HT1080 (cell line): ENCODE measurements around the genes DHRS12, NEK3, THSD1 and KLF5.

DNA sequence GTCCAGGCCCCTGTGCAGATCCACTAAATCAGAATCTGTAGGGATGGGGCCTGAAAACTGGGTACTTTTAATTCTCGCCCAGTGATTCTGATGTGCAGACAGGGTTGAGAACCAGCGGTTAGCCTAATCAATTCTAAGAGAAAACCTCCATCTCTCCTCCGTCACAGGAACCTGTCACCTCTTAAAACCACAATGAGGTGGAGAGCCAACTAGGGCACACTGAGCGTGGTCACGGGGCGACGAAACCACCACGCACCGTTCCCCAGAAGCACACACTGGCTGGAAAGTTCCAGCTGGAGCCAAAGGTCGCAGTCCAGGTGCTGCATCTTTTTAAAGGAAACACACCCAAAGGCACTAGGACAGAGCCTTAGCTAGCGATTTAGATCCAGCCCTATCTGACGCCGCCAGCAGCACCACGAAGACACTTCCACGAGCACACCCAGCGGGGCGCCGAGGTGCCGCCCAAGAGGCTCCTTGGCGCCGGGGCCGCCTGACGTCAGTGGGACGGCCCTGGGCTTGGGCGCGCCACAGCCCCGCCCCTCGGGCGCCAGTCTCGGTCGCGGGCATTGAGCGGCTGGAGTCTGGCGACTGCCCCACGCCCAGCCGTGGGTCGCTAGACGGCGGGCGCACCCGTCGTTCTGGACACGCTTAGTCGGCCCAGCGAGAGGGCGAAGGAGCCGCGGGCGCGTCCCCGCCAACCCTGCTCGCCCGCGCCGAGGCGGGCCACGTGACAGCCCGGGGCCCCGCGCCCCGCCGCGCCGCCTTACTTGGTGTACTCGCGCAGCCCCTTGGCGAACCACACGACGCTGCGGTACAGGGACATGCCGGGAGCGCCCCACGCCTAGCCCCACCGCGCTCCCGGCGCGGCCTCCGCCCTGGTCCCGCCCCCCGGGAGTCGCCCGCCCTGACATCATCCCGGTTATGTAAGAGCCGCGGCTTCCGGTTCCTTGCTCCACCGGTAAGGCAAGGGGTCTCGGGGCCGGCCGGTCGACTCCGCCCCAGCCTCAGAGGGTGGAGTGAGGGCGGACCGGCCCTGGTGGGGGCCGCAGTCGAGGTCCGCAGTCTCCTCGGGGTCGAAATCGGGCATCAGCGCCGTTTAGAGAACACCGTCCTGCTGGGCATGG is at the start of gene DHRS12:
DHRS12 (minus strand) TSS at position 877 of the 1,124 bp plus-strand sequence.
RAMPAGE:
- cytosol, long total RNA = start-site peak on the minus strand centred at position 875 of the sequence, 31 bp wide, 67 and 20 reads in 2 replicates
- long total RNA = start-site peak on the minus strand centred at position 867 of the sequence, 48 bp wide, 18 reads
- nucleus, long total RNA = no peak

DNA sequence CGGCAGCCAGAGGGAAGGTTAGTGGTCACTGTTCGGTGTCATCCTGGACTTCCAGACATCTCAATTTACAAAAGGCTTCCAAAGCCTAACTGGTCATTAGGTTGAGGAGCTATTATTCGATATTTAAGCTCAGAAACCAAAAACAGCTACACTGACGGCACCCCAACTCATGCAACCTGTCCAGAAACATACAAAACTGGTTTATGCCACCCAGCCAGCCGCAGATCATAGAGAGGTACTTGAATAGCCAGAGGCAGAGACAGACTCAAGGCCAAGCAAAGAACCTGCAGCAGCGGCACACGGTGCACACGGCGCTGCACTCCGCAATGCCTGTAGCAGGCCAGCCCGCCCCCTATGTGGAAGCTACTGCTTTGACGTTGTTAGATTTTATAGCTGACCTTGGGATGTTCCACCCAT is 11.8 kb upstream of the DHRS12 start:
RAMPAGE:
- cytosol, long total RNA = no peak
- long total RNA = no peak
- nucleus, long total RNA = no peak

DNA sequence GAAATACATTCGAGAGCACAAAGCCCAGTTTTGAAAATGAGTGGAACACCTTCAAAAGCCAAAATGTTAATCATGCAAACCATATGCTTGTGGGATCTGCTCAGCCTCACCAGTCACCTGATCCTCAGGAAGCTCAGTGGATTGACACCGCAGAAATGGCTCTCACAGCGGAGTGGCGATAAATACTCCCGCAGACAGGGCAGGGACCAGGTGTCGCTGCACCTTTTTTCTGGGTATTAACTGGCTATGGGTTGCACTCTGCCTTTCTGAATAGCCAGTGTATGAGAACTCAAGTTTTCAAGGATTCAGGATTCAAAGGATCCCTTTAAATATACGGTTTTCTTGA is 18.2 kb upstream of the DHRS12 start:
RAMPAGE:
- cytosol, long total RNA = no peak
- long total RNA = no peak
- nucleus, long total RNA = no peak

DNA sequence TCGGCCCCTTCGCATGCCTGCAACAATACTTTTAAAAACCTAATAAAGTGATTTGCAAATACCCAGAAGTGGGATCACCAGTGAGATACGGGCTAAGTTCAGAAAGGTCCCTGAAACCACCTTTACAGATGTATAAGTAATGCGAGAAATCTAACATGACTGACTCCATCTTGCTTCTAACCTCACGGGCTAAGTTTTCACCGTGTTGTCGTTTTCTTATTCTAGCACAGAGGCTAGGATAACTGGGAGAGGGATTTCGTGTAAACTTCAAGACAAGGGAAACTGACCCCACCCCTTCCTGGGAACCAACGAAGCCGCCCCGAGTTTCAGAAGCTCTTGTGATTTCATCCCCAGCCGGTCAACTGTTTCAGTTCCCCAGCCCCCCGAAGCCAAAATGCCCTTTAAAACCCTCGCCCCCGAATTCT is 697 bp downstream of the NEK3 start:
RAMPAGE:
- cytosol, long total RNA = no peak
- long total RNA = no peak
- nucleus, long total RNA = no peak

GRCh38 chr13:52159113-52160067 is at the start of gene NEK3:
Gene NEK3, minus strand, starts transcription at chr13:52159597.
RAMPAGE:
- cytosol, long total RNA = no peak
- long total RNA = no peak
- nucleus, long total RNA = no peak

RAMPAGE:
- cytosol, long total RNA = no peak
- long total RNA = no peak
- nucleus, long total RNA = no peak
These were observed at the start of gene THSD1 for GRCh38 chr13:52405332-52406705. Gene THSD1, minus strand, starts transcription at chr13:52406172.

DNA sequence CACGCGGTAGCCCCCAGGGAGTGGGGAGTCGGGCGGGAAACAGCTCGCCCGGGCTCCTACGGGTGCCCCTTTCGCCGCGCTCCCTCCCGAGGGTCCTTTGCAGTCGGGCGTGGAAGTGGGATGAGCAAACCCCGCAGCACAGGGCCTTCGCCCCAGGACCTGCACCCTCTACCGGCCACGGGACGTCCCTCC is 478 bp downstream of the CNMD start:
RAMPAGE:
- cytosol, long total RNA = no peak
- long total RNA = no peak
- nucleus, long total RNA = no peak

GRCh38 chr13:57640528-57640903 is 9.0 kb downstream of the PCDH17 start:
RAMPAGE:
- cytosol, long total RNA = no peak
- long total RNA = no peak
- nucleus, long total RNA = no peak

RAMPAGE:
- cytosol, long total RNA = no peak
- long total RNA = no peak
- nucleus, long total RNA = no peak
These were observed 687.1 kb downstream of the PCDH17 start for GRCh38 chr13:58318558-58319201.

GRCh38 chr13:63278946-63279145 is 467.7 kb upstream of the ENSG00000237378 start:
RAMPAGE:
- cytosol, long total RNA = no peak
- long total RNA = no peak
- nucleus, long total RNA = no peak

DNA sequence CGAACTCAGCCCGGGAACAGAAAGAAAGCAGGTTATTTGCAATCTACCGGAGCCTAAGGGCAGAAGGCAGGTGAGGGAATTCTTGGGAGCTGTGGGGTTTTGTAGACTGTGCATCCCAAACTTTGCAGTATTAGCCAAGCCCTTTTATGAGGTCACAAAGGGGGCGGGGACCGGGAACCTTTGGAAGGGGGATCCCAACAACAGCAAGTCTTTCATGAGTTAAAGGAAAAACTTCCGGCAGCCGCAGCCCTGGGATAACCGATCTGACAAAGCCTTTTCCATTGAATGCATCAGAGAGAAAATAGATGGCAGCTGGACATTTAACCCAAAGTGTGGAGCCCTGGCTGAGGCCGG is 5.3 kb upstream of the ENSG00000285566 start:
RAMPAGE:
- cytosol, long total RNA = no peak
- long total RNA = no peak
- nucleus, long total RNA = no peak

GRCh38 chr13:66995157-66995962 is 234.8 kb downstream of the PCDH9 start:
RAMPAGE:
- cytosol, long total RNA = no peak
- long total RNA = no peak
- nucleus, long total RNA = no peak

RAMPAGE:
- cytosol, long total RNA = no peak
- long total RNA = no peak
- nucleus, long total RNA = no peak
These were observed 109.1 kb downstream of the PCDH9 start for GRCh38 chr13:67120952-67121447.

DNA sequence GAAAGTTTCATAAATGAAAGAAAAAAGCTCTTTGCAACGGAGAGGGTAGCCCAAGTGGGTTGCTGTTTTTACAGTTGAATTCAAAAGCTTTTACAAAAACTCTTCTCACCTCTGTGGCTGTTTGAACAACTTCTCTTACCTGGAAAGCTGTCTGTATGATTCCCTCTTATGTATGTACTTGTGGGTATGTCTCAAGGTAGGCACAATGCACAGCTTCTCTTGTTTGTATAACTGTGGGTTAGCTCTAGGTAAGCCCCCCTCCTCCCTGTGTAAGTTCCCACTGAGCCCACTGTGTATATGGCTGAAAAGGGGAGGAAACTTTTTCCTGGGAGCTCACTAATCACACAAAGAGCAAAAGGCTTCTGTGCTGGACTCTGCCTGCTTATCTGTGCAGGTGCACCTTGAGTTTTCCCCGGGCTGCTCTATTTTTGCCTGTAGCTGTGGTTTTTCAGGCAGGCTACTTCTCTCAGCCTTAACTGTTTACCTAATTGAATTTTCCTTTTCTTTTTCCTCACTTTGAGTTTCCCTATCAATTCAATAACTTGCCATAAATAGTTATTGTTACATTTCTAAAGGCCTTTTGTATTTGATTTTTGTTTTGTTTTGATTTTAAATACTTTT is 424.3 kb downstream of the KLHL1 start:
RAMPAGE:
- cytosol, long total RNA = no peak
- long total RNA = no peak
- nucleus, long total RNA = no peak

DNA sequence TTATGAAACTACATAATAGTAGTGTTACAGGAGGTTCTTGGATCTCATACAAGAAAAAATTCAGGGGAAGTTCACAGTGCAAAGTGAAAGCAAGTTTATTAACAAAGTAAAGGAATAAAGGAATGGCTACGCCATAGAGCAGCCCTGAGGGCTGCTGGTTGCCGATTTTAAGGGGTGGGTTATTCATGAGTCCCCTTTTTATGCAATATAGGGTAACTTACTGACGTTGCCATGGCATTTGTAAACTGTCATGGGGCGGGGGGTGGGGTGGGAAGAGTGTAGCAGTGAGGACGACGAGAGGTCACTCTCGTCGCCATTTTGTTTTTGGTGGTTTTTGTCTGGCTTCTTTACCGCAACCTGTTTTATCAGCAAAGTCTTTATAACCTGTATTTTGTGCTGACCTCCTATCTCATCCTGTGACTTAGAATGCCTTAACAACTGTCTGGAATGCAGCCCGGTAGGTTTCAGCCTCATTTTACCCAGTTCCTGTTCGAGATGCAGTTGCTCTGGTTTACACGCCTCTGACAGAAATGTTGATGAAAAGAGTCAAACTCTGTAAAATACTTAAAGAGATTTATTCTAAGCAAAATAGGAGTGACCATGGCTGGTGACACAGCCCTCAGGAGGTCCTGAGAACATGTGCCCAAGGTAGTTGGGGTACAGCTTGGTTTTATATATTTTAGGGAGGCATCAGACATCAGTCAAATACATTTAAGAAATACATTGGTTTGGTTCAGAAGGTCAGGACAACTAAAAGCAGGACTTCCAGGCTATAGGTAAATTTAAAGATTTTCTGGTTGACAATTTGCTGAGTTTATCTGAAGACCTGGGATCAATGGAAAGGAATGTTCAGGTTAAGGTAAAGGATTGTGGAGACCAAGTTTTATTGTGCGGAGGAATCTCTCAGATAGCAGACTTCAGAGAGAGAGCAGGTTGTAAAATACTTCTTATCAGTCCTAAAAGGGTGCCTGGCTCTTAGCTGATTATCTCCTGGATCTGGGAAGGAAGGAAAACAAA is 851.9 kb downstream of the DACH1 start:
RAMPAGE:
- cytosol, long total RNA = no peak
- long total RNA = no peak
- nucleus, long total RNA = no peak

GRCh38 chr13:71475617-71476055 is 391.4 kb downstream of the DACH1 start:
RAMPAGE:
- cytosol, long total RNA = no peak
- long total RNA = no peak
- nucleus, long total RNA = no peak

DNA sequence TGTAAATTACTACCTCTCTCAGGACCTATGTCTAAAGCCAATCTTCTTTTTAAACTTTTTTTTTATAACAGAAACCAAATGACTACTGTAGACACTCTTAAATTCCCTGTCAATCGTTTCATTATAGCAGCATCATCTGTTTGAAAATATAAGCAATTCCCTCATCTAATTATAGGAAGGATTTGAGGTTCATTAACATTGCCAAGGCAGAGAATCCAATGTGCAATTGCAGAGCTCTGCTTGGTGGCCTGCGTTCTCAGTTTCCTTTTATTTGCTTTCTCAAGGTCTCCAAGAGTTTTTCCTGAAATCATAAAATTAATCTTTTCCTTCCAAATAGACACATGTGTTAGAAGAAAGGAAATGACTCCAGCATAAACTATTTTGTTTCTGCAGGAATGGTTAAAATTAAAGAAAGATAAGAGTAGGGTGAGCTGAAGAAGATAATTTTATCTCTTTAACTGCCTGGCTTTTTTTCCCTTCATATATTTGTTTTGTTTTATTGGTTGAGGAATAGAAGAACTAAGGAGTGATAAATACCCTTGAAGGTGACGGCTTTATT is 241.9 kb downstream of the DACH1 start:
RAMPAGE:
- cytosol, long total RNA = no peak
- long total RNA = no peak
- nucleus, long total RNA = no peak

DNA sequence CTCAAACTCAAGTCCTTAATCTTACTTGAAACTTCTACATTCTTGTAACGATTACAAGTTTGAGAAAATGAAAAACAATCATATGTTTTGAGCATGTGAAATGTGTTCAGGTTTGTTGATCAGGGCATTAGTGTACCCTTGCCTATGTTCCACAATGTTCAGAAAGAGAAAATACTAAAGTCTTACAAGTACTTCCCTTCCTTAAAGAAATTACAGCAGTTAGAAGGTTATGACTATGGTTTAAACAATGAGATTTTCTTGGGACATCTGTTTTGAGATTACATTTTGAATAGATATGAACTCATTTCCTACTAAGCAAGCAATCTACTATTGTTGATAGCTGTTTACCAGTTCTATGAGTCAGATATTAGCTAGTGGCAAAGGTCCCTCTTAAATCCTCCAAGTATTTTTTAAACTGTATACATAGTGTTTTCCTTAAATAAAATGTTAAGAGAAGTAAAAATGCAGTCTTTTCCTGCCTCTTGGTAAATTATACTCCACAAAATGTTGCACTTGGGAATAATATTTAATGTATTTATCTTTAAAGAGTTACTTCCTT is 241.3 kb downstream of the DACH1 start:
RAMPAGE:
- cytosol, long total RNA = no peak
- long total RNA = no peak
- nucleus, long total RNA = no peak

GRCh38 chr13:71632663-71633224 is 234.3 kb downstream of the DACH1 start:
RAMPAGE:
- cytosol, long total RNA = no peak
- long total RNA = no peak
- nucleus, long total RNA = no peak

RAMPAGE:
- cytosol, long total RNA = no peak
- long total RNA = no peak
- nucleus, long total RNA = no peak
These were observed at the start of gene KLF5 for GRCh38 chr13:73058400-73059464. Gene KLF5, plus strand, starts transcription at chr13:73059005.